Glomerular endothelial cell (primary cell): Measurements from ENCODE around the genes SLC15A2 and DTX3L.

- RAMPAGE, long total RNA = no peak
These were observed 2.3 kb downstream of the HGD start for GRCh38 chr3:120679660-120680257.

GRCh38 chr3:120840200-120840465 lies 67.9 kb upstream of the STXBP5L start:
- RAMPAGE, long total RNA = no peak

- RAMPAGE, long total RNA = no peak
These were observed 298 bp upstream of the STXBP5L start for GRCh38 chr3:120907653-120908161.

DNA sequence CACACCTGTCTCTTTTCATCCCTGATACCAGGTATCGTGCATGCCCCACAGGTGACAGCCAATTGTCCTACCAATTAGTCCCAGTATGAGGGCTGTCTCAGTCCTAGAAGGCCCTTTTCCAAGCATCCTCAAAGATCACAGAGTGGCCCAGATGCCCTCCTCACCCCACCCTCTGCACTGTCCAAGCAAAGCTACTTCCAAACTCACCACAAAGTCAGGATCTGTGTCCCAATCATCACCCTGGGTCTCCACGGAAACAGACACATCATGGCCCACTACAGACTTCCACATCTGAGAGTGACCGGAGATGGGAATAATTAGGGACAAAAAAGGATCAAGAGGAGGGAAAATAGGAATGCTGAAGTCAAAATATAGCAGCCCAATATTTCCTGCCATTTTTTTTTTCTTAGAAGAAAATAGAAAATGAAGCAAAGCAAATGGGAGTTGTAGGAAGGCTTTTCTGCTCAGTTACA lies 2.6 kb downstream of the HCLS1 start:
- RAMPAGE, long total RNA = no peak

DNA sequence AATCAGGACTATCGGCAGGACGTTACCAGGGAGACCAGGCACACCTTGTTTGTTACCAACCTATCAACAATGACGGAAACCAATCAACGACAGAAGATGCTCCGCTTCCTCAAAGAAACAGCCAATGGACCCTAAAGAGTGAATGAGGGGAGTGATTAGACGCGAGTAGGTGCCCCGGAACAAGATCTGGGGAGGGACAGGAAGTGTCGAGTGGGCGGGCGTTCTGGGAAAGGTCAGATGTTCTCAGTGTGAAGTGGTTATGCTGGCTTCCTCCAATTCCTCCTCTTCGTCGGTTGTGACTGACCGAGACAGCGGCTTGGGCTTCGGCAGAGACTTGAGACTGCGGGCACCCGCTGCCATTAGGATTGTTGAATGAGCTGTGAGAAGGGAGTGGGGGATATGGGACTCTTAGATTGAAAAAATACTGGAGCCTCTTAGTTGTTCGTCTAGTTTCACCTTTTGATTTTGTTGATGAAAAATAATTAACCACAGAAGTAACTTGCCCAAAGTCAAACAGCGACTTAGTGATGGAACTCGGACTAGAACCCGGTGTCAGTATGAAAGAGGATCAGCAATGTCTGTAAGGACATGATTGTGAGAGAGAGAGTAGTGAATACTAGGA lies 356 bp upstream of the GOLGB1 start:
- RAMPAGE, long total RNA = no peak

GRCh38 chr3:121894124-121894893 lies at the start of gene SLC15A2:
Gene SLC15A2 (plus strand): TSS chr3:121894401.
- RAMPAGE, long total RNA = no peak

DNA sequence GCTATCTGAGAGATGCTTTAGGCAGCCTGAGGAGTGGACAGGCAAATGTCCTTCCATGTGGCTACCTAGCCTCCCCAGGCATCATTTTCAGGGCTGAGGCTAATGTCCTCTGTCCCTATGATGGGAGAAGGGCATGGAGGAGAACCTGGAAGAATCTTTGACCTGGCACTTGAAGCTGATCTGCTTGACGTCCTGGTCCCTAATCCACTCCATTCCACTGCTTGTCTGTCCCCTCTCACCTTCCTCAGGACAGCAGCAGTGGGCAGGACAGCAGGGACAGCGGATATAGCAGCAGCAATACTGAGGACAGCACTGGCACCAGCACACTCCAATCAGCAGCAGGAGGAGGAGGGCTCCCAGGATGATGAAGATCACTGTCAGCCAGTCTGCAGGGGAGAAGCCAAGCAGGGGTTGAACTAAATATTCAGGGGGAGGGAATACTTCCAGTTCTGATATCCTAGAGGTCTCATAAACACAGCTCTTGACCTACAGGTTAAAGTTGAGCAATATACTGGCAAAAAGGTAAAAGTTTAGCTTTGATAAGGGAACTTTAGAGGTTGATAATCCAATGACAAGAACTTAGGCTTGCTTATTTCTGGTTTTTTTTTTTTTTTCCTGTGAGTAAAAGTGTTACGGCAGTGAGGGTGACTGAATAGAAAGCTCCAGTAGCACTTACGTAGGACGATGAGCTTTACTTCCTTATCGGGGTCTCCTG lies 20.8 kb downstream of the ILDR1 start:
- RAMPAGE, long total RNA = no peak

GRCh38 chr3:122004946-122005388 lies 17.1 kb downstream of the ILDR1 start:
- RAMPAGE, long total RNA = no peak

GRCh38 chr3:122247388-122247858 lies 64.0 kb downstream of the CASR start:
- RAMPAGE, long total RNA = no peak

- RAMPAGE, long total RNA = no peak
These were observed 12.5 kb downstream of the KPNA1 start for GRCh38 chr3:122502067-122502820.

- RAMPAGE, long total RNA = start-site peak on the plus strand at chr3:122564334-122564424, 579 and 387 reads in 2 replicates
These were observed at the start of gene DTX3L for GRCh38 chr3:122564056-122565035. Gene DTX3L (plus strand): TSS chr3:122564338.

- RAMPAGE, long total RNA = no peak
These were observed 1.4 kb downstream of the PARP15 start for GRCh38 chr3:122578841-122579272.

GRCh38 chr3:122732820-122733310 lies 52.2 kb downstream of the PARP14 start:
- RAMPAGE, long total RNA = no peak

- RAMPAGE, long total RNA = no peak
These were observed 25.6 kb downstream of the HSPBAP1 start for GRCh38 chr3:122767982-122768469.

GRCh38 chr3:122974621-122975048 lies 52.9 kb downstream of the SEMA5B start:
- RAMPAGE, long total RNA = no peak

GRCh38 chr3:123004351-123004760 lies 23.2 kb downstream of the SEMA5B start:
- RAMPAGE, long total RNA = no peak

DNA sequence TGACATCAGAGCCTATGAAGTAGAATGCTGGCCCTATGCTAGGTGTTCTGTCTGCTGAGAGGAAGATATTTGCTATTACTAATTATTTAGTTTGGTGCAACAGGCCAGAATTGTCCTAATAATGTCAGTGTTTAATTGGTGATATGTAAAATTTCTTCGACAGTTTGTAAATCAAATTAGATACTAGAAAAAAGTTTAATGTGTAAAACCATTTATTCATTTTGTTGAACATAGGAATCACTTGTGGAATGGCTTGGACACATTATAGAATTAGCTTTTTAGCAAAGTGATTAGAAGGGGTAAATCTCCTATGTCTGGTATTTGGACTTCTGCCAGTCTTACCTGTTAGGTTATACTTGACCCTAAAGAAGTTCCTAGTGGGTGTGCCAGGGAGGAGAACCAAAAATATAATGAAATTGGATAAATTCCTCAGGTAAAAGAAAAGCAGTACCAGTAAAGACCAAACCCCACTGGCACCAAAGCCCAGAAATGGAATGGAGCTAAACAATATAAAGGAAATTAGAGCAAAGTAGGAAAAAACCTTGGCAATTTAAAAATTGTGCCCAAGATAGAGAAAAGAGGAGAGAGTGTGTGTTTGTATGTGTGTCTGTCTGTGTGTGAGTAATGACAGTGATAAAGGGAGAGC lies 16.2 kb downstream of the SEC22A start:
- RAMPAGE, long total RNA = no peak

DNA sequence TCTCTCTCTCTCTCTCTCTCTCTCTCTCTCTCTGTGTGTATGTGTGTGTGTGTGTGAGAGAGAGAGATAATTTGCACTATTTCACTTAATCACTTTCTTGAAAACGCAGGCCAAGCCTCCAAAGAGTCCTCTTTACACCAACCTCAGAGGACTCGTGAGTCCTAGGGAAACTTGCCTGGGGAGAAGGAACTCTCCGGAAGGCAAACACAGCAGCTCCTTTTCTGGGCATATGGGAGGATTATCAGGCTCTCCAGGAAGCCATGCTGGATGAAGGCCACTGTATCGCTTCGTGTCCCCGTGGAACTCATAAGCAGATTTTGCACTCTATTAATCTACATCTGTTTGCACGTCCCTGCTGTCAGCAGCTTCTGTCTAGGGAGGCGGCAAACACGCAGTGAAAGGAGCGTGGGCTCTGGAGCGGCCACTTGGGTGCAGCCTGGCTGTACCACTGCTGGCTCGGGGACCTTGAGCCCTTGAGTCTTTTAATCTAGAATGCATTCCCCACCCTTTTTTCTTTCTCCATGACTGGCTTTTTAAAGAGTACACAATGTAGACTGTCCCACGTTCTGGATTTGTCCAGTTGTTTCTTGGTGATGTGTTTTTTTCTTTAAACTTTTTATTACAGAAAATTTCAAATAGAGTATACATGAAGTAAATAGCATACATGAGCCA lies 102.1 kb downstream of the ADCY5 start:
- RAMPAGE, long total RNA = no peak

DNA sequence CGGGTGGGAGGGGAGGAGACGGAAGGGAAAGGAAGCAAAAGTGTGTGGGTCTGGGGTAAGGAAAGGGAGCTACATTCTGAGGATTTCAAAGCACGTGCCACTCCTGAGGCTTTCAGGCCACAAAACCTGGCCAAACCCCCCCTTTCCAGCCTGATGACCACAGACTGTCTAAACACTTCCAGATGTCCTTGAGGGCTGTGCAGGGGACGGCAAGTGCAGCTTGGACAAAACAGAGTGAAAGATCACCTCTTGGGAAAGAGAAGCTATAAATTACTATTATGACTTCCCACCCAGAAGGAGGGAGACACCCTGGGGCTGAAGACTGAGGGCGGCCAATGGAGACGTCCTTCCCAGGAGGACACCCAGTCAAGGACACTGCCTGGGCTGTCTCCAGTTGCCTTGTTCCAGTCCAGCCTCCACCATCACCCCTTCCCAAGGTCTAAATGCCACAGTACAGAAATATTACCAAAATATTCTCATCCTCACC lies 57.7 kb downstream of the ADCY5 start:
- RAMPAGE, long total RNA = no peak

DNA sequence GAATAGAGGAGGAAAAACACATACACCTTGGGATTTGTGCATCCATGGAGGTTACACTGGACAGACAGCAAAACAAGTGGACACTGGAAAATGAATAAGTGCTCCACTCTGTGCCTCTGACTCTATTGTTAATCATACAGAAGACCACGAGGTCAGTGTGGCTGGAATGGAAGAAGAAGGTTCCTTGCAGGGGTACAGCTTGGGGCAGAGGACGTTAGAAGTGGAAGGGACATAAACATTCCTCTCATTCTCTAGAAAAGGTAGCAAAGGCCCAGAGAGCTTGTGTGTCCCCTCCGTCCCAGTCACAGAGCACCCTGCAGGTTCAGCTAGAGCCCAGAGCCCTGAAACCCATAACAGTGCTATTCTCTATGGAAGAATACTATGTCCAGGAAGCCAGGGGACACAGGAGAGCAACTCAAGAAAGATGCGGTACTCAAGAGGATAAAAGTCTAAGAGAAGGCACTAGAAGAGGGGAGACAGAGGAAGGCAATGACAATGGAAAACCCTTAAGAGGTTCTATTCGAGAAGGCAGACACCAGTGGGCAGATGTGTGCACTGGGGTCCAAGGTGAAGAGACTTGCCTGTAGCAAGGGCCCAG lies 3.0 kb downstream of the ADCY5 start:
- RAMPAGE, long total RNA = no peak